Airway epithelial cell (primary cell): ENCODE measurements around the genes PTPN20, GDF2 and MAPK8.

GRCh38 chr10:46911152-46911552, at the start of gene PTPN20:
Gene PTPN20 (plus strand): TSS chr10:46911428.
- RAMPAGE, long total RNA: start-site peak on the plus strand at chr10:46911425-46911461, 37 and 14 reads in 2 replicates

- RAMPAGE, long total RNA: no peak
These were observed 81.8 kb downstream of the PTPN20 start for GRCh38 chr10:46993095-46993294.

DNA sequence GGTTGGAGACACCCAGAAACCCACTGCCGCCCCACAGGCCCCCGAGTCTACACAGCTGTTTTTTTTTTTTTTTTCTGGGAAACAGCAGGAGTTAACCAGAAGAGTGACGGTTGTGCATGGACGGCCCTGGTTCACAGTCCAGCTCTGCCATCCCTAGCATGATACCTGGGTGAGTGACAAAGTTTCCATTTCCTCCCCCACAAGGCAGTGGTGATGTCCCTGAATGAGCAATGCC, 154.5 kb upstream of the GDF10 start:
- RAMPAGE, long total RNA: no peak

- RAMPAGE, long total RNA: no peak
These were observed 133.2 kb upstream of the GDF10 start for GRCh38 chr10:47166836-47167096.

GRCh38 chr10:47183311-47184114, 116.5 kb upstream of the GDF10 start:
- RAMPAGE, long total RNA: no peak

DNA sequence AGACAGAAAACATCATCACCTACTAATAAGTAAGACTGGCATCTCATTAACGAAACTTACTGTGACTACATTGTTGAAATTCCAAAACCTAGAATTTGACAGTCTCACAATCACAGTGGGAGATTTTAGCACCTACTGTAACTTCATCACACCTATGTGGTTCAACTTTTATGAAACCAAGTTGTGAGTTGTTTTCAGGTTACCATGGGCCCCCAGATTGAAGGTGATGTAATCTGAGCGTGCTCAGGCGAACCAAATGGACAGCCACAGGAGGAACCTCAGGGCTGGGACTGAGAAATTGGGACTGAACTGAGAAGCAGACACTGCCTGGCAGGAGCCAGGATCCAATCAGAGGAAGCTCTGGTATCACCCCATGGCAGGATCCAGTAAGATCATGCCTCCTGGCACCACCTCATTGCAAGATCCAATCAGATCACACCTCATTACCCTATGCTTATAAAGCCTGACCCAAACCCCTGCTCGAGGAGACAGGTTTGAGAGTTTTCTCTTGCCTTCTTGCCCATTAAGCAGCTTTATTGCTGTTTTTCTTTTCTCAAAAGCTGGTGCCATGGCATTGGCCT, 43.3 kb upstream of the GDF10 start:
- RAMPAGE, long total RNA: no peak

DNA sequence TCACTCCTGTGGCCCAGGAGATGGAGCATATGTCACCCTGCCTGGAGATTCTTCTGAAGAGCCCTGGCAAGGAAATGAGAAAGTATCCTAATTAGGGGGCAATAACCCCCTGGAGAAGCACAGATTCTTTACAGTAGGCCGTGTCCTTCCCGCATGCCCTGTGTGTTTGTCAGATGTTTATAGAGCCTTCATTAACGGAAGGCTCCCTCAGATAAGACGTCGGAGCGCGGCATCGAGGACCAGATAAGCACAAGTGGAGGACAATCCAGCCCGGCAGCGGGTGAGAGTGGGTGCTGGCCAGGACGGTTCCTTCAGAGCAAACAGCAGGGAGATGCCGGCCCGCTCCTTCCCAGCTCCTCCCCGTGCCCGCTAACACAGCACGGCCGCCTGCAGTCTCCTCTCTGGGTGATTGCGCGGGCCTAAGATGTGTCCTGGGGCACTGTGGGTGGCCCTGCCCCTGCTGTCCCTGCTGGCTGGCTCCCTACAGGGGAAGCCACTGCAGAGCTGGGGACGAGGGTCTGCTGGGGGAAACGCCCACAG, at the start of gene GDF2:
TSS of gene GDF2 (plus strand) at position 210 of the 540 bp plus-strand sequence.
- RAMPAGE, long total RNA: no peak

GRCh38 chr10:48306138-48307255, at the start of gene MAPK8:
Gene MAPK8 (plus strand): TSS chr10:48306677.
- RAMPAGE, long total RNA: no peak

DNA sequence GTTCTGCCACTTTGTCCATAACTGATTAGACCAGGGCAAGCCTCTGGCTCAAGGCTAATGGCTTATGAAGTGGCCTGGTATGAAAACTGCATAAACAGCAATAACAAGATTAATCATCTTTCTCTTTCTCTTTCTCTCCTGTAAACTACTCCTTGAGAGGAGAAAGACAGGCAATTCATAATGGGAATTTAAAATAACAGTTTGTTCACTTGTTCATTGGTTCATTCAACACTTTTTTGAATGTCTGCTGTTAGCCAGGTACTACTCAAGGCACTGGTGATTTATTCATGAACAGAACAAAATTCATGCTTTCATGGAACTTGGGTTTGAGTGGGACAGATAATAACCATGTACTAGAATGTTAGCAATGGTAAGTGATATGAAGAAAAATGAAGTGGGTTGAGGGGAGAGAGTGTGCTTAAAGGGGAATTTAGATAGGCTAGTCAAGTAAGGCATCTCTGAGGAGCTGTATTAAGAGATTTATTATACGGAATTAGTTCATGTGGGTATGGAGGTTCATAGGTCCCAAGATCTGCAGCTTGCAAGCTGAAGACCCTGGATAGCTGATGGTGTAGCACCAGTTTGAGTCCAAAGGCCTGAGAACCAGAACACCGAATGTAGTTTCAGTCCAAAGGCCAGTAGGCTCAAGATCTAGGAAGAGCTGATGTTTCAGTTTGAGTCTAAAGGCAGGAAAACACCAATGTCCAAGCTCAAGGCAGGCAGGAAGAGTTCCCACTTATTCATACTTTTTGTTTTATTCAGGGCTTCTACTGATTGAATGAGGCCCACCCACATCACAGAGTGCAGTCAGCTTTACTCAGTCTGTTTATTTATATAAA, 83.2 kb downstream of the MAPK8 start:
- RAMPAGE, long total RNA: no peak

DNA sequence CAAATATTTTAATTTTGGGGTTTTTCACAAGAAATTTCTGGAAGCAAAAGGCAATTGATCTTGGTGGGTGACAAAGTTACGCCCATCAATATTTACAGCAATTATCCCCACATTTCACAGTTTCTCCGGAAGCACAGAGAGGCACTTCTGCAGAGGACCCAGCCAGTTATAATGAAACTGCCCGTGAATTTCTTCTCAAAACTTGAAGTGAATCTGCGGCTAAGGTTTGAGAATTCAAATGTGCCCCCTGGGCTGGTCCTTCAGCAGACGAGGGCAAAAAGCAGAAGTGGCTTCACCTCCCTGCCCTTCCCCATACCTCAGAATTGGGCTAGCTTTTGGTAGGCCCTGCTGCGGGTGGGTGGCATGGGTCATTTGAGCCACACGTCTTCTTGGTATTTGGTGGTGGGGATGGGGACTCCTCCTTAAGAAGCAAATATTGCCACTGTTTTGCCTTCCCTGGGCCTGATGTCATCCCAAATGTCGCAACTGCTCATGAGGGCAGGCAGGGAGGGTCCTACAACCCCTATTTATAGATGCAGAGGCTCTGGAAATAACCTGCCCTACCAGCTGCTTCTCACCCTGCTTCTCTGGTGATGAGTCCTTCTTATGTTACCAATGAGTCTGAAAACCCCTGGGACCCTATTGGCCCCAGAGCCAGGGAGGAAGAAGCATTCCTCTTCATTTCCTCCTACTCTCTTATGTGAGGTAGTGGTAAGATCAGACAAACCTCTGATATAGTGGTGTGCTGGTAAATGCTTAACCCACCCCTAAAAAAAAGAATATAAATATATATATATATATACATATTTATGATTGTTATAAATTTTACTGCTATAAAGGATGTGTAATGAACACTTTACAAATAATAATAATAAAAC, 16.5 kb upstream of the WDFY4 start:
- RAMPAGE, long total RNA: no peak

GRCh38 chr10:48671862-48672756, 12.6 kb upstream of the WDFY4 start:
- RAMPAGE, long total RNA: no peak

GRCh38 chr10:49309596-49310465, 10.9 kb downstream of the C10orf71 start:
- RAMPAGE, long total RNA: no peak

- RAMPAGE, long total RNA: no peak
These were observed 2.3 kb downstream of the OGDHL start for GRCh38 chr10:49759832-49760170.

DNA sequence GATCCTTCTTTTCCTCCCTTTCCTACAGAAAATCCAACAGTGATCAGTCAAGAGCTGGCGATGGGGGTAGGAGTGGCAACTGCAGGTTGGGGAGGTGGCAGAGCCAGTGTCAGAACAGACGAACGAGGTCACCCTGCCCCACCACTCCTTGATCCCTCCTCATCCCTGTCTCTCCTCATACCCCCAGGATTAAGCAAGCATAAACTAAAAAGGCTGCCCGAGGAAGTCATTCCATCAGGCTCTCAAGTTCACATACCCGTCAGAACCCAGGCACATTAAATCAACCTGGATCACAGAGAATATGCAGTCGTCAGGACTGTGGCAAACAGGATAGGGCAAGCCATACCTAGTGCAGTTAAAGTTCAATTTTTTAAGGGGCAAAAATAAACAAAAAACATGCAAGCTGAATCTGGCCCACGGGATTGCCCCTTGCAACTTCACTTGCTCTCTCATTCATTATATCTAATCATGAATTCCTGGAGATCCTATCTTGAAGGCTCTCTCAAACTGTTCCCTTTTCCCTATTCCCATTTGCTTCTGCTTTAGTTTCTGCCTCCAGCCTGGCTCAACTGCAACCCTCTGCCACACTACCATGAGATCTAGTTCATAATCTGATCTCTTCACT, 110.0 kb upstream of the ASAH2 start:
- RAMPAGE, long total RNA: no peak

- RAMPAGE, long total RNA: no peak
These were observed 156.3 kb upstream of the ASAH2 start for GRCh38 chr10:50407316-50408297.

- RAMPAGE, long total RNA: no peak
These were observed 126.0 kb downstream of the SGMS1 start for GRCh38 chr10:50497601-50498336.

DNA sequence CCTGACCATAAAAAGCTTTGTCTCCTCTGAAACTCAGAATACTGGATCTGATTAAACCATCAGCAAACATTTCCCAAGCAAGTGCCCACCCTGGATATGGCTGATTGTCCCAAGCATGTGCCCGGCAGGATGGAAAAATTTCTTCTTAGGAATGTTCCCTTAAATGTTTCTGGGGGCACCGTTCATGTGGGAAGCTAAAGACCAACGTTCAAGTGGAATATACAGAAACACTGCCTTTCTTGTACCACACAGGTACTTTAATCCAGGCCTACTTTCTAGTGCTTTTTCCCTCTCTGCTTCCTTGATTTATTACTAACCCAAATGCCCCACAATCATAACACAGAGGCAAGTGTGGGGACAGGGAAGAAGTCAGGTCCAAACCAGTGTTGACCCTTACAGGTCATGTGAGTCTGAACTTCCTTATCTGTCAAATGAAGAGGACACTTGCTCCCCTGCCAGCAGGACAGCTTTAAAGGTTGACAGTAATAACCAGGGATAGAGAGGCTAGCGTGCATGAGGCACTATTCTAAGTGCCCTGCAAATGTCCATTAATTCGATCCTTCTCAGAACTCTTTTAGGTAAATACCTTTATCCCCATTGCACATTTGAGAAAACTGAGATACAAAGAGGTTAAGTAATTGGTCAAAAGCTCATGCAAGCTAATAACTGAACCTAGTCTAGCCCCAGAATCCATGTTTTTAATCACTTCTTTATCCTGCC, 41.1 kb downstream of the SGMS1 start:
- RAMPAGE, long total RNA: no peak

- RAMPAGE, long total RNA: no peak
These were observed 9.4 kb downstream of the SGMS1 start for GRCh38 chr10:50614054-50615017.

- RAMPAGE, long total RNA: no peak
These were observed 3.8 kb downstream of the SGMS1 start for GRCh38 chr10:50619678-50620673.

DNA sequence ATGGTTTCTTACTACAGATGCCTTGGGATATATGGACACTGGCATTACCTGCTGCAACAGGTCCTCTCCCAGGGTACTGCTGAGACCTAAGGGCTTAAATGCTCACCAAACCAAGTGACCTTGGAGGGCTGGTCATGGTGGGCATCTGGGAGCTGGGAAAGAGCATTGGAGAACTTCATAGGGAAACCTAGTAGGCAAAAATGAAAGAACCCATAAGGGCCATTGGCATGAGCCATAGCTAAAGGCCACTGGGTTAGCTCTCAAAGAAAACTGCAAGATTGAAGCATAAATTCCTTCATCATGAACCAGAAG, 11.4 kb upstream of the SGMS1 start:
- RAMPAGE, long total RNA: no peak